PFSK-1 (cell line): ENCODE data around the gene CTIF.

- RRBS = 38% methylated on average over 13 of the region's 59 CpGs
These were observed 11.9 kb upstream of the SKOR2 start for GRCh38 chr18:47263159-47264027.

DNA sequence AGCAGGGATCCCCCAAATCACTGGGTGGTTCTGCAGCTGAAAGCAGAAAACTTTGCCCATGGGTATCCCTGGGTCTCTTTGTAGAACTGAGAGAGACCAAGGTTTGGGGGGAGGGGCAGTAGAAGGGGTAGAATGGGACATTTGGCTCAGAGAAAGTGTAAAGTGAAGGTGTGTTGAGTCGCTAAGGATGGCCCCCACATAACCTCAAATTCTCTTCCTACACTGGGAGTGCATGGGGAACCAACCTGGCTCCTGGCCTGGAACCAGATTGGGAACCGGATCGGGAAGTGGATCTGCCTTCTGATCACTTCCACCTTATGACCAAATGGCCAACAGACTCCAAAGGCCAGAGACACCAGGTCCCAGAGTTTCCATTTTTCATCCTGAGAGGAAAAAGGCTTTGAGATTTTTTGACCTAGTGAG, 171.6 kb upstream of the SKOR2 start:
- RRBS = no CpG with 5 or more reads among the region's 3 CpGs

DNA sequence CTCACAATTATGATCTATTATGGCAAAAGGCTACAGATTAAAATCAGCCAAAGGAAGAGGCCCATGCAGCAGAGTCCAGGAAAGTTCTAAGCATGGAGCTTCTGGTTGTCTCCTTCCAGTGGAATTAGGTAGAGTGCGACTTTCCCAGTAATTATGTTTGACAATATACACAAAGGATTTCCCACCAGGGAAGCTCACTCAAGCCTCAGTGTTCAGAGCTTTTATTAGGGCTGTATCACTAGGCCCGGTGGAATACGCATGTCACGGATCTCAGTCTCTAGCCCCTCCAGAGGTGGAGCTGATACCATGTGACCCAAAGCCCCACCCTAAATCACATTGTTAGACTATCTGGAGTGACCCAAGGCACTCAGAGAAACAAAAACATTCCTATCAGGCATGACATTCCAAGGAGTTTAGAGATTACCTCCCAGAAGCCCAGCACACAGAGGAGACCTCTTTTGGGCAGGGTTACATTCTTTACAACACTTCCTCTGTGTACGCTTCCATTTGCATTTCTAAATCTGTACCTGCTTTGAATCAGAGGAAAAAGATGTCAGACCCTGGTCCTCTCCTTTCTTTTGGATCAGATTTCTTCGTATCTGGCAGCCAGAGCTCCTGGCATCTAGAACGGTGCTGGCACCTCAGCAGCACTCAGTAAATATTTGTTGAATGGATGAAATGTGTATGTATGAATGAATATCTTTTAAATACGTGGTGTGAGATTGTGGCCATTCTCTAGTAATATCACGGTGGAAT, 37.6 kb upstream of the SMAD2 start:
- RRBS = no CpG with 5 or more reads among the region's 9 CpGs

GRCh38 chr18:48077611-48078057, 147.2 kb upstream of the SMAD2 start:
- RRBS = no CpG with 5 or more reads among the region's 4 CpGs

DNA sequence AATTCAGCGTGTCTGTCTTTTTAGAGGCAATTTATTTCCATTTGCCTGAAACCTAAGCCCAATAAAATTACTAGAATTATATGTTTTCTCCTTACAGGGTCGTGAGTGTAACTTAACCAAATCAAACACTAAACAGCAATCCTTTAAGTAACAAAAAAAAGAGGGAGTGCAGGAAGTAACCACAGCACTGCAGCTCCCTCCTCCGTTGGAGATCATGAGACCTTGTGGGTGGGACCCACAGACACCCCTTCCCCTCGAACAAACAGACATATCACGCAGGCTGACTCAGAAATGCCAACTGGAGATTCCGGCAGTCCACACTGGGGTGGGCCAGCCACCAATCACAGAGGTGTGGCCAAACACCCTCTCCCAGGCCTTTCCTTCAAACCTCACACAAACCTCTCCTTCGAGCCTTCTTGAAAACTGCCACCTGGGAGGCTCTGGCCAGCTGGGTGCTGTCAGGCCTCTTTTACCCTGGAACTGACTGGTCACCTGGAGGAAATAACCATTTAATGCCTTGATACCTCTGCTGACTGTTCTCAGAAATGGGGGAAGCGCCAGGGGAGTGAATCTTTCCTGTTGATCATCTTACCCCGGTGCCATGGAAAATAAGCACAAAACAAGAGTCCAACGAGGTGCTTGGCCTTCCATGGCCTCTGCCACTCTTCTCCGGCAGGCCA, 207.2 kb upstream of the SMAD2 start:
- RRBS = 75% methylated on average over 2 of the region's 11 CpGs

GRCh38 chr18:48151468-48152264, 221.2 kb upstream of the SMAD2 start:
- RRBS = no CpG with 5 or more reads among the region's 11 CpGs

DNA sequence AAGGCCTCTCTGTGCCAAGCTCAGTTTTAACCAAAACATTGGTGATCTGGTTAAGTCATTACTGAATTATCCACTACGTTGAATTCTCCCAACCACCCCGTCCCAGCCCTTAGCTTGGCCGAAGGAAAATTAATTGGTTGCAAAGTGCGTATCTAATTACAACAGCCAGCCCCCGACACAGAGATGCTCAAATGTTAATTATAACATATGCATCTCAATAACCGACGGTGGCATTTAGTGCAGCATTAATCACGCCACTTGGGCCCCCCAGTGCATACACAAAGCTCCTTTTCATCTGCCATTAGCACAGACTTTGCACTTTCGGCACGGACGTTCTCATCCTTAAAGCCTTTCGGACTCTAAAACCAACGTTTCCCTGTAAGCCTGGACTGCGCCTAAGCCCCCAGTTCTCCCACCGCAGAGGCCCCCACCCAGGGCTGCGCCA, 440 bp upstream of the CTIF start:
- RRBS = no CpG with 5 or more reads among the region's 16 CpGs

DNA sequence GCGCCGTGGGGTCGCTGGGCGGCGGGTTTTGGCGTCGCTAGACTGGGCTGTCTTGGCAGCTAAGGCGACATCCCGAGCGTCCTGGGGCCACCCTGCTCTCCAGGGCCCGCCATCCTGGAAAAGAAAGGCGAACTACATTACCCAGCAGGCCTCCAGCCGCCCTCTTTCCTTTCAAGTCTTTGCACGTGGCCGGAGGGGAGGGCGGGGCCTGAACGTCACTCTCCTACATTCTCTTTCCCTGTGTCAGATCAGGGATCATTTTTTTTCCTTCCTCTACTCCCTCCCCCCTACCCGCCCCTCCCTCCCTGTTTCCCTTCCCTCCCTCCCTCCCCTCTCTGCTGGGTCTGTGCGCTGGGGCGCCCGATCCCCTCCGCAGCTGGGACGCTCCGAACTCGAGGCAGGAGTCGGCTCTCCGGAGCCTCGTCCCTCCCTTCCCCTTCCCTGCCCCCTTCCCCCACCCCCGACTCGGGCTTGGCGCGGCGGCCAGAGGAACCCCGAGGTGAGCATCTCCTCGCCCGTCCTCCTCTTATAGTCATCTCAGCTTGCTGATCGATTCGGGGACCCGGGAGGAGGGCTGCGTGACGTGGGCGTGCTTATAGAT, at the start of gene CTIF:
CTIF (plus strand) TSS at position 218 of the 601 bp plus-strand sequence.
- RRBS = 0% methylated on average over 3 of the region's 42 CpGs

DNA sequence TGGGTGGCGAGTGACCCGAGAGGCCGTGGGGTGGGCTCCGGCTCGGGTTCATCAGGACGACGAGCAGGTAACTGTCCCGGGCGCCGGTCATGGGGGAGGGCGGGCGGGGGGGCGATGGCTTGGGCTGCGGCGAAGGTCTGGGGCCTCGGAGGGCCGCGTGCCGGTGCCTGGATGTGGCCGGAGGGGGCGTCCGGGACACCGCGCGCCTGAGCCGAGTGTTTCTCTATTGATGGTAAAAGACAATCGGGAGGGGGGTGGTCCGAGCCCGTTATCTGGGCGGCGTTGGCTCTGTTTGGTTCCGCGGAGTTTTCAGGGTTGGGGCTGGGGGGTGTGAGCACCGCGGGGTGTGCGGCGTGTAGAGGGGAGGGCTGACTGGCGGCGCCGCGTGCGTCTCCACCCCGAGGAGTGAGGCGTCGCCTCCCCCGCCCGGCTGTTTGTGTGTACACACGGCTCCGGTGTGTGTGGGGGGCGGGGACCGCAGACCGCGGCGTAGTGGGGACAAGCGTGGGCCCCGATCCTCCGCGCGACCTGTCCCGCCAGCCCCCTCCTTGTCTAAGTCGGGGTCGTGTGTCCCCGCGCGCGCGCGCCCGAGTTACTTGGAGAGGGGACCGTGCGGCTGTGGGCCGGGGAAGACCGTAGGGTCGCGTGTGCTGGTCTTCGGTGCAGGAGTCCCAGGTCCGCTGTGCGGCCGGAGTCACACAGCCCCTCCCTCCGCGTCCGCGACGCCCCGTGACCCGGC, 1.6 kb downstream of the CTIF start:
- RRBS = under 1% methylated on average over 28 of the region's 86 CpGs

GRCh38 chr18:48713219-48714074, 174.6 kb downstream of the CTIF start:
- RRBS = 30% methylated on average over 5 of the region's 26 CpGs

- RRBS = 39% methylated on average over 3 of the region's 25 CpGs
These were observed 160.4 kb downstream of the SMAD7 start for GRCh38 chr18:48789853-48791312.

- RRBS = no CpG with 5 or more reads among the region's 4 CpGs
These were observed 135.7 kb downstream of the SMAD7 start for GRCh38 chr18:48814946-48815508.

DNA sequence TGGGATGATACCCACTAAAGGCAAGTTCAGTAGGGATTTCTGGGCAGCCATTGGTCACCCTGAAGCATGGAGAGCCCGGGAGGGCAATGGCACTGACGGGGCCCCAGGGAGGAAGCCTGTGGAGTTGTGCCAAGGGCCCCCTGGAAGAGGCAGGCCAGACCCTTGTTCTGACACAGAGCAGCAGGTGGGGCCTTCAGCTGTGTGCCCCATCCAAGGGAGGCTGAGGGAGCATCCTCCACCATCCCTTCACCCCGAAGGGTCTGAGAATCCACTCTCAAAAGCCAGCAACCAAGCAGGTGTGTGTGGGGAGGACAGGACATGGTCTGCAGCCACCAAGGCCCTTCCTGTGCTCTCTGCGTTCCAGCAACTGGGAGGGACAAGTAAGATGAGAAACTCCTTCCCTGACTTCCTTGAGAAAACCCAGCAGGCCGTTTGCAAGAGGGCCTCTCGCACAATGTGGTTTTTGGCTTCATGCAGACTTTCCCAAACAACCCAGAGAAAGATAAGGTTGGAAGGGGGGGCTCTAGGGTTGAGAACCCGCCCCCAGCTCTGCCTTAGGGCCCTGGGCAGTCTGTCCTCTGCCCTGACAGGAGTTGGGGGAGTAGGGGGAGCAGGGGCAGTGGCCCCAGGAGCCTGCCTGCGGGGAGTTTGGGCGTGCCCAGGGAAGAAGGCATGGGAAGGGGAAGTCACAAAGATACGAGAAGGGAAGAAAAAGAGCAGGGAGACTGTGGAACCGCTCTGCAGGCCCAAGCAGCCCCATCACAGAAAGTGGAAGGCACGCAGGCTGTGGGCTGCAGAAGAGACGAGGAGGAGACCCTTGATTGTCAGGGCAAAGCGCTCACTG, 100.0 kb downstream of the SMAD7 start:
- RRBS = no CpG with 5 or more reads among the region's 14 CpGs

DNA sequence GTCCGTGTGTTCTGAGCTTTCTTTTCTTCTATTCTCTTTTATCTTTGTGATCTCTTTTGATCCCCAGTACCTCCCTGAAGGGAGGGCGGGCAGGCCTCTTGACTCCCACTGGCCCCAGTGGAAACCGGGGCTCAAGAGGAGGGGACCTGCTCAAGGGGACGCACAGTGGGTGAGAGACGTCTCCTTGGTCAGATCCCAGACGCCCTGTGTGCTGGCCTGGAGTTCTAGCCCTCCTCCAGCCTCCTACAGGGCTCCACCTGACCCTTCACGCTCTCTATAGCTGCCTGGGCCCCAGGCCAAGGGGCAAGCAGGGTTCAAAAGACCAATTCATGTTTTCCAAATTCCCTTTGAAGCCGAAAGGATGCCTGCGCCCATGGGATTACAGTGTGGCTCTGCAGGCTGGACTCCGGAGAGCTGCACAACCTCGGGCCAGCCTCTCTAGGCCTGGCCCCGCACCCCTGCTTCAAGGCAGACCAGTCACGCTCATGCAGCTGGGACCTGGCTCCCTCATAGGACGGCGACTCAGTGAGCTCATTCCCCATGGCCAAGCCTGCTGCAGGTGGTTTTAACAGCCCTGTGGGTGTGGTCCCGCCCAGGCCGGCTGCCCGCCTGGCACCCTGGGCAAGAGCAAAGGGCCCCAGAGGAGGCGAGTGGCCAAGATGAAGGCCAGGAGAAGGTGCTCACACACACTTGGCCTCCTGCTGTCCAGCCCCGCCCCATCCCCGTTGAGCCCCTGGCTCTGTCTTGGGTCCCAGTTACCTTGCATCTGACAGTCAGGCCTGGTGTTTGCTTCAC, 57.2 kb downstream of the SMAD7 start:
- RRBS = no CpG with 5 or more reads among the region's 21 CpGs

DNA sequence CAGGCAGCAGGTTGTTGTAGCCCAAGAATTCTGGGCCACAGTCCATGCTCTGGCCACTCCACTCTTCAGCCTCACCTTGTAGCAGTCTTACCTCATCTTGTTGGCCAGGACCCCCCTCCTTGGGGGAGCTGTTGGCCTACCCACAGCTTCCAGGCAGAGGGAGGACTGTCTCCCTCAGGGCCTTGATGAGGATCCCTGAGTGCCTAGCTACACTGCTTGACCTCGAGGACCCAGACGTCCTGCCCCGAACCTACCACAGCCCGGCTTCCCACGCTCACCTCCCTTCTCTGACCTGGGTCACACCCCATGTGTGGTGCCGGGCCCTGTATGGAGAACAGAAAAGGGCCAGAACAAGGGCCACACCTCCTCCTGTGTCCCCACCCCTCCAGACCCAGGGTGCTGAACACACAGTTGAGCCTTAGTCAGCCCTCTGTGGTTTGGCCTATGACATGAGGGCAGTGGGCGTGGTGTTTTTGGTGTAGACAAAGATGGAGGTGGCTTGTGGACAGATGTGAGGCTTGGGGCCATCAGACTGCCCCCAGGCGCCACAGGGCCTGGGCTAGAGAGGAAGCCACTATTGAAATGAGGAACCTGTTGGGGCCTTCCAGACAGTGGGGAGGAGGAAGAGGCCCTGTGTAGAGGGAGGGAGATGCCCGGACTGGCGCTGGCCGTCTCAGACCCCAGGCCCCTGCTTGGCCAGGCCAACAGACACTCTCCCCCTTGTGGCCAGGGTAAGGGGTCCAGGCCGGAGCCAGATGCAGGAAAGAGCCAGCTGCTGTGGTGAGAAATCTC, 54.0 kb downstream of the SMAD7 start:
- RRBS = 70% methylated on average over 7 of the region's 12 CpGs

GRCh38 chr18:48934634-48935622, 15.8 kb downstream of the SMAD7 start:
- RRBS = 4% methylated on average over 3 of the region's 20 CpGs

- RRBS = under 1% methylated on average over 33 of the region's 97 CpGs
These were observed 785 bp downstream of the SMAD7 start for GRCh38 chr18:48949706-48950653.

GRCh38 chr18:48953232-48953376, 2.3 kb upstream of the SMAD7 start:
- RRBS = no CpG with 5 or more reads among the region's 2 CpGs

DNA sequence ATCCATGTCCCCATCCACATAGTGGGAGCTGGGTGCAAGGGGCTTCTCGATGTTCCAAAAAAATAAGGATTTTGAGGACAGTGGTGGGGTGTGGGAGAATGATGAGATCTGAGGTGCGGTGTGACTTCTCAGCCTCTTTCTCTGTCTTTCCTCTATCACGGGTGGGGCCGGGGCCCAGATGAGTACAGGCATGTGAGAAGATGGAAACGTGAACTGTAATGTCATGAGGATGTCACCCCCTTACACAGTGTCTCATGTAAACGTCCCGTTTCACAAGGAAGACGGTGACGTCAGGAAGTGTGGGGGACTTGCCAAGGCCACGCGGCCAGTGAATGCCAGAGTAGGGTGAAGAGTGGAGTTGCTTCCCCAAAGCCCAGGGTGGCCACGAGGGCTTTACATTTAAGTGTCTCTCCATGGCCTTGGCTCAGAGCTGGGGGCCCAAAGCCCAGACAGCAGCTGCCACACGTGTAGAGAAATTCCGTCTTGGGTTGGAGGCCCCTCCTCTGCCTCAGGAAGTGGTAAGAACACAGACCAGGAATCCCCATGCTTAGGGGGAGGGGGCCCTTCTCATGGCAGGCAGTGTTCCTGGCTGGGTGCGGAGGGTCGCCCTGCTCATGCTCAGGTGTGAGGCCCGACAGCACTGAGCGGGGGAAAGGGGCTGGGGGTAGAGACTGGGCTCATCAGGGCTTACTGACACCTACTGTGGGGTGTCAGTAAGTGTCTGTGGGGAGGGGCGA, 80.9 kb upstream of the SMAD7 start:
- RRBS = no CpG with 5 or more reads among the region's 19 CpGs